Camera-type eye (tissue), 1 donor: ENCODE measurements around a stretch of chr14.

DNA sequence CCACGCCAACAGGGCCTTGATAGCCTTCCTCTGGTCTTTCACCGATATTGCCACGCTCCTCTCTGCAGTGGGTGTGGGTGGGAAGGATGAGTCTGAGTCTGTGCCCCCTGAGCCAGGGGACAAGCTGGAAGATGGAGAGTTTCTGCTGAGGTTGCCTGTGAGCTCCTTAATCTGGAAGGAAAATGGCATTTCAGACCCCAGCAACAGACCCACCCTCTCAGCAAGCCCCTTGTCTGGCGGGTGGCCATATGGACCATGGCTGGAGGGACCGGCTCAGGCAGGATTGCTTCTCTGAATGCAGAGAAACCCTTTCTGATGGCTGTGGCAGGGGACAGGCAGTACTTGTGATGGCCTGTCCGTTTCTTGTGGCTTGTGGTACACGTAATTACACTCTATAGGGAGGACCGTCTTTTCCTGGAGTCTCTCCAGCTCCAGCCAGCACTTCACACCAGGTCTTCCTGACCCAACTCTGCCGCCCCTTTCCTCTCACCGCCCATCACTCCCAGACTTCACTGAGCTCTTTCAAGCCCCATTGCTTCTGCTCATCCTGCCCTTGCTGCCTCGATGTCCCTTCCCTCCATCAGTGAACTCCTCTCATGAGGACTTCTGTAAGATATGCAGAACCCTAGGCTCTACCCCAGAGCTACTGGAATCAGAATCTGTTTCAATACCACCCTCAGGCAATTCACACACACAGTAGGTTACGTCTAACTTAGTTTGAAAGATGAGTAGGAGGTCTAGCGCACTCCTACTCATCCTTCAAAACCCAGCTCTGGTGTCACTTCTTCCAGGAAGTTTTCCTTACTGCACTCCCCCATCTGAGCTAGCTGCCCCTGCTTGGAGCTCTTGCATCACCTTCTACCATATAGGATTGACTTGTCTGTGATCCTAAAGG, 56.2 kb upstream of the DICER1 start:
- RAMPAGE, long total RNA, result no peak

DNA sequence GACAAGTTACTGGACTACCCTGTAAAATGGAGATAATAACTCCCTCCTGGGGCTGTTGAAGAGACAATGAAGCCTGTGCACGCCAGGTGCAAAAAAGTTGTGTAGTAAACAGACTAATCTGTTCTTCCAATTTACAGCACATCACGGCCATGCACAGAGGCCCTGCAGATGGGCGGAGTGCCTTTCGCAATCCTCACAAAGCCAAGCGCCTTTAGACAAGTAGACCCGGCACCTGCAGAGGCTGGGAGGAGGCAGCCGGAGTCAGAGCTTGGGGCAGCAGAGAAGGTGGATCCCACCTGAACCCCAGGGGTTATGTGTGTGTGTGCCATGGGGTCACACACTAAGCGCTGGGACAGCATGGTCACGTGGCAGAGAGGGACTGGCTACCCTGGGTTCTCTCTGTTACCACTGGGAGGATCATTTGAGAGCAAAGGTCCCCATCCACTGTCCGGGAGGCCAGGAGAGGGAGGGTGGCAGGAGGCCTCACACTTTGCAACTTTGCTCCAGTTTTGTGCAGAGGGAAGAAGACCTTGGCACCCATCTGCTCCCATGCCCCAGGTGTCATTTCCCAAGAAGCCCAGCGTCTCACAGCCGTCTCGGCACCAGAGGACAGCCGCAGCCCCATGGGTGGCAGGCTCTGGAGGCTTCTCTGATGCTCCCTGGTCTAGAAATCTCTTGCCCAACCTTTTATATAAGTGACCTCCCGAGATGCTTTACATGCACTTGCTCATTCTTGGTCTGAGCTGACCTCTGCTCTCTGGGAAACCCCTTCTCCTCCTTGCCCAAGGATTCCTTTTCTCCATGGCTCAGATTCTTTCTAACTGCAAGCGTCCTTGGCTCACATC, 80.0 kb upstream of the DICER1 start:
- RAMPAGE, long total RNA, result no peak

- RAMPAGE, long total RNA, result no peak
Measured at GRCh38 chr14:95310625-95311022, 9.1 kb downstream of the CLMN start.

GRCh38 chr14:95408317-95408999, 88.8 kb upstream of the CLMN start:
- RAMPAGE, long total RNA, result no peak

- RAMPAGE, long total RNA, result no peak
Measured at GRCh38 chr14:95427402-95428087, 88.9 kb downstream of the SYNE3 start.

DNA sequence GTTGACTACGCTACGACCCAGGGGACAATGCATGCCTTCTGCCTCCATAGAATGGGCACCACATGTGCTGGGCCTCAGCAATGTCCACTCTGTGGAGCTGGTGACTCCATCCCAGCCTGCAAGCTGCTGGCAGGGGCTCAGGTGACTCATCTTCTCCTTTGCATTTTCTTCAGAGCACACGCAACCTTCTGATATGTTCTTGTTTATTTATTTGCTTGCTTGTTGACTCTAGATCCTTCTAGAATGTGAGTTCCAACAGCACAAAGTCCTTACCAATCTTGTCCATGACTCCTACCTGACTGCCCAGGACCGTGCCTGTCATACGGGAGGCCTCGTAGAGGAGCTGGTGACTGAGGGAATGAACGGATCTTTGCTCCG, 15.4 kb downstream of the SYNE3 start:
- RAMPAGE, long total RNA, result no peak

GRCh38 chr14:95531370-95531765, 3.5 kb upstream of the GLRX5 start:
- RAMPAGE, long total RNA, result no peak

DNA sequence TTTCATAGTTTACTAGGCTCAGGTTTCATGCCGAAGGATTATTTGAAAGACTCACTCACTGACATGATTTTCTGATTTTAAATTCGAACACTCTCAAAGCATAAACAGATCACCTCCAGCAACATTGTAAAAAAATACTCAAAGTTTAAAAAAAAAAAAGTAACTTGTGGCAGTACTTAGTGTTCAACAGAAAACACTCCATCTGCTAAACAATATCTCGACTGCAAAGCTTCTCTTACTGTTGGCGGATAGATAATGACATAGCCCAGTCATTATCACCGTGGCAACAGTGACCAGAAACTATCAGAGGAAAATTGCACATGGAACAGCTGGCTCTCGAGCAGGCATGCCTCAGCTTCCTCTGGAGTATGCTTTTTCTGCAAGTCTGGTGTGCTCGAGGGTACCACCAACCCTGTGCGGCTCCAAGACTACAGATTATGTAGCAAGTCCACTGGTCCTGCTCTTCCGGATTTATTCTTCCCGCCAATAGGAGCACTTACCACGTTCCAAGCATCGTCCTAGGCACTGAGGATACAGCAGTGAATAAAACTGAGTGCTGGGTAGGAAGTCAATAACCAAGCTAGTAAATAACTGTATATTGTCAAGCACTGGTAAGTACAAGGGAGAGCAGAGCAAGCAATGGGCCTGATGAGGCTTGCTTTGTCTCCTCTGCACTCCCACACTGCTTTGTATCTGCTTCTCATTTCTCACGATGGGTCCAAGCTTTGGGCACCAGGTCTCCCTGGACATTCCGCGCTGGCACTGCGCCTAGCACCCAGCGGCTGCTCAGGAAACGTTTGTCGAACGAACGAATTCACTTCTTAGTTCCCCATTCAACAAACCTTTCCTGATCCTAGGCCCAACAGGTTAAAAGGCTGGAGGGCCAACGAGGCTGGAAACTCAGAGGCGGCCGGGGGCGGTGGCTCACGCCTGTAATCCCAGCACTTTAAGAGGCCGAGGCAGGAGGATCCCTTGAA, 1.4 kb upstream of the GLRX5 start:
- RAMPAGE, long total RNA, result no peak

- RAMPAGE, long total RNA, result no peak
Measured at GRCh38 chr14:95536689-95537028, 1.8 kb downstream of the GLRX5 start.

DNA sequence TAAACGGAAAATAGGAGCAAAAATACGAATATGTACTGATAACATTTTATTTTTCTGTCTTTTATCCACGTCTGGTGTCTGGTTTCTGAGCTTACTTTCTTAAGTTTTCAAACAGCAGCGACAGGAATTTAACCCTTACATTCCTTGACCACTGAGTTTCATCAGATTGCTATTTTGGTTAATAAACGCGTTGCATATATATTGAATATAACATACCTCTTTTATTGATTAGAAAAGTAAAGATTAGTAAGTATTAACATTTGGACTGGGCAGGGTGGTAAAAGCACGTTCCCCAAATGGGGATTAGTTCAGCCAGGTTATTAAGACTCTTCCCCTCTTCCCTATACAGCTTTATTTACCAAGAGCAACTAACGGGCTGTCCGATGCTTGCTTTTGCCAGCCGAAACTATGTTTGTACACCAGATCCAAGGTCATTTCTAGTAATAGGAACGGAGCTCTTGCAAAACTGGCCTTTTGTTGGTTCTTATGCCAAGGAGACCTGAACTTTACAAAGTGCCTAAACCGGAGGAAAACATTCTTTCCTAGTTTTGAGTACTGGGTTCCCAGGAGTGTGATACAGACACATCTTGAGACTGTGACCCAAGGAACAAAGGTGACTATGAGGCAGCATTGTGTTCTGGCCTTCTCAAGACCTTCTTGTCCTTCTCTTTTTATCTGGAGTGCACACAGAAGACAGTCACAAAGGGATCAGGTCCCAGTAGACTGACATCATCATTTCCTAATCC, 2.5 kb downstream of the GLRX5 start:
- RAMPAGE, long total RNA, result no peak

GRCh38 chr14:95663199-95663756, 22.9 kb upstream of the TCL1B start:
- RAMPAGE, long total RNA, result no peak

- RAMPAGE, long total RNA, result no peak
Measured at GRCh38 chr14:96040690-96041111, 1.5 kb downstream of the C14orf132 start.

GRCh38 chr14:96105493-96105961, 66.4 kb downstream of the C14orf132 start:
- RAMPAGE, long total RNA, result no peak

DNA sequence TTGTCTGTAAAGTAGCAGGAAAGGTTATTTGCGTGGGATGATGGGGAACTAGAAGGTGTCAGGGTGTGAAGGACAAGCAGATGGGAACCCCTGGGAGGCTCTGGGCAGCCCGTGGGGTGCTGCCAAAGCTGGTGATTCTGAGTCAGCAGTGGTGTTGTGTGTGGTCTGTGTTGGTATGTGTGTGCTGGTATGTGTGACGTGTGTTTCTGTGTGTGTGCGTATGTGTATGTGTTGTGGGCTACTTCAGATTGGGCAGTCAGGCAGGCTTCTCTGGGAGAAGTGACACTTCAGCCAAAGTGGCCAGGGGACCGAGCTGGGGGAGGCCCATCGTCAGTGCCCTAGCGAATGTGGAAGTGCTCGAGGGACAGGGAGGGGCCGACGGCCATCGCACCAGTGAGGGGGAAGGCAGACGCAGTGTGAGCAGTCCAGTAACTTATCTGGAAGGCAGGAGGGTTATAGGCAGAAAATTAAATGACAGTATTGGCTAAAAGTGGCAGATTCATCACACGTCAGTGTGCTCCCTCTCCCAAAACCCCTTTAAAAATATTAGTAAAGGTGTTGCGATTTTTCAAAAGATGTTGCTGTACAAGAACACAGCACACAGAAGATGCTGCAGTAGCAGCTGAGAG, 15.2 kb upstream of the BDKRB2 start:
- RAMPAGE, long total RNA, result no peak

DNA sequence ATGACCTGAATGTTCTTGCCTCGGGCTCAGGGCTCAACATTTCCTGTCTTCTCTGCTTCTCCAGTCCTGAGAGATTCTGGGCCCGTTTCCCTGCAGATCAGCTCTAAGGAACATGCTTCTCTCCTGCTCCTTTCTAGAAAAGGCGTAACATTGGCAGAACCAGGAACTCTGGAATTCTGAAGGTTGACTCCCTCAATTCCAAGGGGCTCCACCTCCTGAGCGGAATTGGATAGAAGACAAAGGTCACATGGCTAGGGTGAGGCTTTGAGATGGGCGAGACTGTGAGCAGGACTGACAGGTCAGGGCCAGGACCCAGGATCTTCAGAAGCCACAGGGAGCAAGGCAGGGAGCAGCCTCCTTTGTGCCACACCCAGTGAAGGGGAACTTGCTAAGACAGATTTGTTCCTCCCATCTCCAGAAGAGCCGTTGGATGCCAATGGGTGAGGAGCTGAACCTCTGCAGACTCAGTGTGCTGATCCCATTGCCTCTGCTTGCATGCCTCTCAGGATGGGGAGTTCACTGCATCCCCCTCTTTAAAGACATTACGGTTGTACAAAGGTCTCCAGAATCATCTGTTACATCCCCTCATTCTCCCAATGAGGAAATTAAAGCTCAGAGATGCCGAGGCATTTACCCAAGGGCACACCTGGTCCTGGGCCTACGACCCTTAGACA, 20.1 kb downstream of the BDKRB2 start:
- RAMPAGE, long total RNA, result no peak

DNA sequence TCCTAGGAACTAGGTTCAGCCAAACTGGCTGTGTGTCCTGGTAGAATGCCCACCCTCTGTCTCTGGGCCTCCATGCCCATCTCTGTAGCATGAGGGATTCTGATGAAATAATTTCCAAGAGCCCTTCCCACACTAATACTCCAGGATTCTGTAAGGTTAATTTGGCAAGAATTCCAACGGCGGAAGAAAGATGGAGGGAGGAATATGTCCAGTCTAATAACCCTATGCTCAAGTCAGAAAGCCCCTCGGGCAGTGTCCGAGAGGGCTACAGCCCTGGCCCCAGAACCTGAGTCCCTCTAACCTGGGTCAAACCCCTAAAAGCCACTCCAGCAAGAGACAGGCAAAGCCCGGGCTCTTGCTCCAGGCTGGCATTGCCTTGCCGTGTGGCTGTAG, 22.1 kb downstream of the BDKRB2 start:
- RAMPAGE, long total RNA, result no peak

- RAMPAGE, long total RNA, result no peak
Measured at GRCh38 chr14:96239596-96240334, 16.2 kb upstream of the BDKRB1 start.

GRCh38 chr14:96285514-96286050, 29.6 kb downstream of the BDKRB1 start:
- RAMPAGE, long total RNA, result no peak

- RAMPAGE, long total RNA, result no peak
Measured at GRCh38 chr14:97703099-97703533, 905.9 kb downstream of the VRK1 start.

- RAMPAGE, long total RNA, result no peak
Measured at GRCh38 chr14:98187361-98187560, 1084.7 kb downstream of the BCL11B start.